Mammary microvascular endothelial cell (primary cell): ENCODE data around the genes SLC17A4 and H4C2.

DNA sequence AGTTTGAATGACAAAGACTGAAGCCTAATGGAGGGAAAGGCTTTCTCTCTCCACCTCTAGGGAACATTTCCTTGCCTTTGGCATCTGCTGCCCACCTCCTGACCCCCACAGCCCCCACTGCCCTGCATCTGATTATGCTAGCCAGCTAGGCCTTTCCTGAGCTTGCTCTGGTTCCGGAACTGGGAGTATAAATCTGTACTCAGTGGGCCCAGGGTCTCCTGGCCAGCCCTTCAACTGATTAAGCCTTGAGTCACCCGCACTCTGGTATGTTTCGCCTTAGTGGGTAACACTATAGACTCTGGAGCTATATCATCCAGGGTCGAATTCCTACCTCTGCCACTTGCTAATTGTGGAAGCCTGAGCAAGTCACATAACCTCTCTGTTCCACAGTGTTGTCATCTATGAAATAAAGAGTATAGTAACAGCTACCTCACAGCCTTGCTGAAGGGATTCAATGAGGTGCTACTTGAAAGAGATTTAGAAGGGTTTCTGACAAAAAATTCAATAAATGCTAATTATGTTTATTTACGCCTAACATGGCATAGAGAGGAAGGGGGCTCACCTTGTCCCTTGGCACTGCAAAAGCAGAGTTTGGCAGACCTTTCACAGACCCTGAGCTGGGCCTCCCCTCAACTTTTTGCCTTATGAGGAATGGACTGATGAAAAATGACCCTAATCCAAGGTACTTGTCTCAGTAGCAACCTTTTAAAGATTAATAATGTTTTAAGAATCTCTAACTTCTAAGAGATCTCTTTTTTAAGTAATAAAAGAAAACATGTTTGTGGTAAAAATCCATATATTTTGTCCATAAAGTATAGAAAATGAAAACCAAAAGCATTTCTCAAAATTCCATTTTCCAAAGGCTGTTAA lies 45.8 kb upstream of the RIPOR2 start:
- RAMPAGE, long total RNA = no peak

DNA sequence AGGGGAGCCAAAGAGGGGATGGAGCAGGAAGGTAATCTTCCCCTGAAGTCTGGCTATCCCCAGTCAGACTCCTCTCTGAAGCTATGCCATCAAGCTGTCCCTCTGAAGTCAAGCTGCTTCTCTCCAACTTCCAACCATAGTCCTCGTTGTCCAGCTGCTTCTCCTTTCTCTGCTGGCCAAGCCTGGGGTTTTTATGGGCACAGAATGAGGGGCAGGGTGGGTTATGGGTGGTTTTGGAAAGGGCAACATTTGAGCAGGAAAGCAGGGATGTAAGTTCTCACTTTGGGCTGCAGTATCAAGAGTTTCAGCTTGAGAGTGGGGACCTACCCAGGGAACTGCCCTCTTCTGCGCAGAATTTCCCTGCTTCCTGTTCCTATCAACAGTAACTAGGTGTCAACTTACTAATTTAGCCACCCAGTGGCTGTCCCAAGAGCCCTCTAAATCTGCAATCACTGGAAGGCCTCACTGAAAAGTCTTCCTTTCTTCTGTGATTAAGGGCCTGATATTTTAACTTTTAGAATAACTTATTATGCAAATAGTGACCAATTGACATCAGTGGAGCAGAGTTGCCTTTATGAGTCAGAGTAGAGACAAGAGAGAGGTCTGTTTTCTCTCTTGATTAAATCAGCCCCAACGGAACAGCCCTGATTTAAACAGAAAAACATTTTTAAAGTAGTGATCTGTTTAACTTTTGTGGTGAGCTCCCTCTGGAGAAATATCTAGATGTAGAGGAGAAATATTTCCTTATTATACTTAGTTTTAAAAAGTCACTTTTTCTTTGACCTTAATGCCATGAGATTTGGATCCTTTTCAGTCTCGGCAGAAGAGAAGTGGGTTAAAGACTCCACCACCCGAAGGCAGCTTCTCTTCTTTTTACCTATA lies 118.2 kb upstream of the RIPOR2 start:
- RAMPAGE, long total RNA = no peak

DNA sequence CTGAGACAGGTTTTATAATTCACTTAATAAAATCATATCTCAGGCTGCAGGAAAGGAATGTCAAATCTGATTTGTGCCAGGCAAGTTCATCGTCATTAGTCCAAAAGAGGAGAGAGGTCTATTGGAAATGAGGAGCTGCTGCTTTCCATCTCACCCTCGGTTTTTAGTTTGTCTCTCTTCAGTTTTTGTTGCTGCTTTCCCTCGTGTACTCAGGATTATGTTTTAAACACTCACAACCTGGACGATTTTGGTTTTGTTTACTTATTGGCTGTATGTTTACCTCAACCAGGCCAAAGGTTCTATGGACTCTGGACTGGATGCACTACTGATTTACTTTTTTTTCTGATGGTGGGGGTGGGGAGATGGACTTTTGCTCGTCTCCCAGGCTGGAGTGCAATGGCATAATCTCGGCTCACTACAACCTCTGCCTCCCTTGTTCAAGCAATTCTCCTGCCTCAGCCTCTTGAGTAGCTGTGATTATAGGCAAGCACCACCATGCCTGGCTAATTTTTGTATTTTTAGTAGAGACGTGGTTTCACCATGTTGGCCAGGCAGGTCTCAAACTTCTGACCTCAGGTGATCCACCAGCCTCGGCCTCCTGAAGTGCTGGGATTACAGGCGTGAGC lies 148.0 kb upstream of the RIPOR2 start:
- RAMPAGE, long total RNA = no peak

DNA sequence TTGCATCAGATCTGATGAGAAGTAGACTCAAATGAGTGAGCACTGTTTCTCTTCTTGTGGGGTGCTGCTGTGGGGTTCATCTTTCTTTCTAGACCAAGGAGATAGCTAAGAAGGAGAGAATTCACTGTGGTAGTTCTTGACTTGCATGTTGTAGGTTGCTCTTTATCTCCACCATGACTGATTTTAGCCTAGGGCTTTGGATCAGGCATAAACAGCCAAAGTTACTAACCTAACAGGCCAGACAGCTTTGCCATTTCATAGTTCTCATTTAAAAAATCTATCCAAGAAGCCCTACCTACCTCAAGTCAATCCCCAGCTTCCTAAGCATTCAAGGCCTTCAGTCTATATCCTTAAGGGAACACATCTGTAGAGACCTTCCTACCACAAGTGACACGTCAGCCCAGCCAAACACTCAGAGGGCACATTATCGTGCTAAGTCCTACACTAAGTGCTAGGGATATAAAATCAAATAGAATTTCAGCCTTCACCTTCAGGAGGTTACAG lies 107.8 kb upstream of the CARMIL1 start:
- RAMPAGE, long total RNA = no peak

- RAMPAGE, long total RNA = no peak
These were observed 3.8 kb upstream of the CARMIL1 start for GRCh38 chr6:25275253-25275802.

DNA sequence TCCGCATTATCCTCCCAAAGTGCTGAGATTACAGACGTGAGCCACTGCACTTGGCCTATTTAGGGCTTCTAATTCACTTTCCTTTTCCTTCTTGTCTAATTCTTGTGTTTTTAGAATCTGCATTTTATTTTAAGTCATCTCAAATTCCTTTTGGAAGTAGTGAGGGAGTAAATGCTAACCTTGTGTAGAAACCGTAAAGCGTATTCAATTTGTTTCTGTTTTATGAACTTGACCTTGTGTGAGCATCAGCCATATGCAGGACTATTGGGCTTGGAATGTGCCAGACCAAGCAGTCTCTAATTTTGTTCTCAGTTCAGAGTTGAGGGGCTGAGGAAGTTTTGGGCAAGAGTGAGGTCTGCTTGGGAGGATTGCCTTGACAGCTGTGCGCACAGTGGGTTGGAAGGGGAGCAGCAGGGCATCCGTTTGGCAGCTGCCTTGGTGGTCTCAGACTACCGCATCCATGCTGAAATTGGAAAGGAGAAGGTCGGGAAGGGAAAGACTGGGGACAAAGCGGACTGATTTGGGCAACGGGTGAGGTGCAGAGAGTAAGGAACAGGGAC lies 38.7 kb downstream of the CARMIL1 start:
- RAMPAGE, long total RNA = no peak

- RAMPAGE, long total RNA = no peak
These were observed 125.5 kb downstream of the CARMIL1 start for GRCh38 chr6:25404613-25405148.

GRCh38 chr6:25754381-25755069 lies at the start of gene SLC17A4:
TSS of gene SLC17A4 (plus strand) at chr6:25754742.
- RAMPAGE, long total RNA = no peak

DNA sequence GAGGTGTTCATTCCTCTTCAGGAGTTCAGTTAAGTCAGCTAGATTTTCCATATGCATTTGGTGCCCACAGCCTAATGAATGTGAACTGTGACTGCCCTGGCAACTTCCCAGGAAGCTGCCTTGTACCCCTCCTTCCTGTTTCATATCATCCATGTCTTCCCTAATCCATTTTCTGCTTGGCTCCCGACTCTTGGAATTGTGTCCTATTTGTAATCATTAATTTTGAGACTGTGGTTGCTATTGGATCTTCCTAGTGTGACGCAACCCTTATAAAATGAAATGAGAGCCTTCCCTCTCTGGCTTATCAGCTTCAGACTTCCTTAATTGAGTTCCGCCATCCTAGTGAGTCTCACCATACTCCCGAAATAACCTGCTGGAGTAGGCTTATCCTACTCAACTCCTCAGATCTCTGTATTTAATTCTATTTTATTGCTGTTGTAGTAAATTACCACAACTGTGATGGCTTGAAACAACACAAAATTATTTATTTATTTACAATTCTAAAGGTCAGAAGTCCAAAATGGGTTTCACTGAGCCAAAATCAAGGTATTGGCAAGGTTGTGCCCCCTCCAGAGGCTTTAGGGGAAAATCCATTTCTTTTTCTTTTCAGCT lies 685 bp upstream of the SLC17A2 start:
- RAMPAGE, long total RNA = no peak

DNA sequence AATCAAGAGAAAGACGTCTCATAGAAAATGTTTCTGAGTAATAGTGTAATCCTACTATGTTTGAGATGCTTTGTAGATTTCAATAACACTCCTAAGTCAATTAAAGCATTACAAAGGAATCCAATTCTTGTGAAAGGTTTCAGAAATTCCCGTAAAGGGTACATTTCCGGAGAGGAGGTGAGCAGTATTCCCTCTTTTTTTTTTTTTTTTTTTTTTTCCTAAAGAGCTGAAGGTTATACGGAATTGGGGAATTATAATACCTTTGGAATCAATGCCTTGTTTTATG lies 523 bp upstream of the H3C1 start:
- RAMPAGE, long total RNA = no peak

DNA sequence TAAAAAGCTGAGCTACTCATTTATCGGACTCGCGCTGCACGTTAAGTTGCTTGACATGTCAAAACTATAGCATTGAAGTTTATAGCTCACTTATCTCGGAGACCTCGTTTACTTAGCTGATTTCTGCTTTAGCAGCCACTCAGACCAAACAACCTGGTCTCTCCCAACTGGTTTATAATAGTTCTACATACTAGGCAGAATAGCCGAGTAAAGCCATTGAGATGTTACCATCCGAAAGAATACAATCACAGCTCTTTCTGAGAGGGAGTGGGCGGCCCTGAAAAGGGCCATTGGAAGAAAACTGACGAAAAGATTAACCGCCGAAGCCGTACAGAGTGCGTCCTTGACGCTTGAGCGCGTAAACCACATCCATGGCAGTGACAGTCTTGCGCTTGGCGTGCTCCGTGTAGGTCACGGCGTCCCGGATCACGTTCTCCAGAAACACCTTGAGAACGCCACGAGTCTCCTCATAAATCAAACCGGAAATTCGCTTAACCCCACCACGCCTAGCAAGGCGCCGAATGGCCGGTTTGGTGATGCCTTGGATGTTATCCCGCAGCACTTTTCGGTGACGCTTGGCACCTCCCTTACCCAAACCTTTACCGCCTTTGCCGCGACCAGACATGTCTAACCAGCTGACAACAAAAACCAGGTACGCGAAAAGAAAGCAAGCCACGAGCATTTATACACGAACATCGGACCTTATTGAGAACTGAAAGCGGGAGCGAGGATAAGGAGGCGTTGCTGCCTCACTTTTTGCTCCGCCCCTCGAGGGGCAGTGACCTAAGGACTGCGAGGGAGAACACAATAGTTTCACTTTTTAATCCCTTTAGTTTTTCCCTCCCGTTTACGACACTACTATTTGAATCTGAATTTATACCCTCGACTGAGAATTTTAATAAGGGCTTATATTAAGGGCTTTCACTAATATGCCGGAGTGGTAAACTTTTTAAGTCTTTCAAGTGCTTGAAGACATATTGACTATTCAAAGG lies at the start of gene H4C2:
Gene H4C2, minus strand, starts transcription at position 656 of the 992 bp plus-strand sequence.
- RAMPAGE, long total RNA = start-site peak on the minus strand centred at position 657 of the sequence, 8 bp wide, 1,464 and 700 reads in 2 replicates

DNA sequence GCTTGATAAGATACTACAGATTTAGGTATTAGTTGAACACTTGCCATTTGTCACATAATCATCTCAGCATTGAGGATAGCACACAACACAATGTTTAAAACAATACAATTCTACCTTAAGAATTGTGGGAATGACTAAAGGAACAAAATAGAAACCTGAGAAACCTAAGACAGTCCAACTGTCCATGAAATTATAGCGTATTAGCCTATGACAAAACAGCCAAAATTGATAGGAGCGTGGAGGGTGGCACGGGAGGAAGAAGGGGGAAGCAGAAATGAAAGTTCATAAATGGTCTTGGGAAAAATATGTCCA lies 2.2 kb downstream of the H1-2 start:
- RAMPAGE, long total RNA = no peak

DNA sequence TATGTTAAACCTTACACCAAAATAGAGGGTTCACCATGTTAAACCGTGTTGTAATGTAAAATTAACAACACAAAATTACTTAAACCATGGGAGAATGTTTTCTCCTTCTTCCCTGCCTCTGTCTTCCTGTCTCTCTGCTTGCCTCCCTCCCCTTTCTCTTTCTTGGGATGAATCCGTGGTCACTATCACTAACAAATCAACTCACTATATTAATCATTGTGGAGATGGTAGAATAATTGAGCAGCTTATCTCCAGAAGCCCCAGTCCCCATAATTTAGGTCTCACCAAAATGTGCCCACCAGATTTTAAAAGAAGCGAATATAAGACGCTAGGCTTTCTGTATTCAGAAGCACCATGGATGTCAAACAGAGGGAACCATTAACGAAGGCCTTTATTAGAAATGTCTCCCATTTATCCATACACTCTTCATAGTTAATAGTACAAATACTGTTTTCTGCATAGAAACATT lies 1.8 kb downstream of the H1-2 start:
- RAMPAGE, long total RNA = no peak

DNA sequence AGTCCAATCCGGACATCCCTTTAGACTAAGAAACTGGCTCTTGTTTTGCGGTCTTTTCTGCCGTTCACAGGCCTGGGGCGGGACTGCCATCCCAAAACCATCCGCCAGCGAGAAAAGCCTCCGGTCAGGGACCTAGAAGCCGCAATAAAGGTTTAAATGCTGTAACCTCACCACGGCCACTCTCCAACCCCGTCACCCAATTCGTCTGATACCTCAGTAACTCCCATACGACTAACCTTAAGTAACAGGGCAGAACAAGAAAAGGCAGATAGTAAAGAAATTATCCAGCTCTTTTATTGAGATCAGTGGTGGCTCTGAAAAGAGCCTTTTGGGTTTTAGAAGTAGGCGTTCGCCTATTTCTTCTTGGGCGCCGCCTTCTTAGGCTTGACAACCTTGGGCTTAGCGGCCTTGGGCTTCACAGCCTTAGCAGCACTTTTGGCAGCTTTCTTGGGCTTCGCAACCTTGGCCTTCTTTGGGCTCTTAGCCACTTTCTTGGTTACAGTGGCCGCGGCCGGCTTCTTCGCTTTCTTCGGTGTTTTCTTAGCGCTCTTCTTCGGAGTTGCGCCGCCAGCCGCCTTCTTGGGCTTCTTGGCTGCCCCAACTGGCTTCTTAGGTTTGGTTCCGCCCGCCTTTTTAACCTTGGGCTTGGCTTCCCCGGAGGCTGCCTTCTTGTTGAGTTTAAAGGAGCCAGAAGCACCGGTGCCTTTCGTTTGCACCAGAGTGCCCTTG lies 672 bp downstream of the H1-2 start:
- RAMPAGE, long total RNA = no peak

DNA sequence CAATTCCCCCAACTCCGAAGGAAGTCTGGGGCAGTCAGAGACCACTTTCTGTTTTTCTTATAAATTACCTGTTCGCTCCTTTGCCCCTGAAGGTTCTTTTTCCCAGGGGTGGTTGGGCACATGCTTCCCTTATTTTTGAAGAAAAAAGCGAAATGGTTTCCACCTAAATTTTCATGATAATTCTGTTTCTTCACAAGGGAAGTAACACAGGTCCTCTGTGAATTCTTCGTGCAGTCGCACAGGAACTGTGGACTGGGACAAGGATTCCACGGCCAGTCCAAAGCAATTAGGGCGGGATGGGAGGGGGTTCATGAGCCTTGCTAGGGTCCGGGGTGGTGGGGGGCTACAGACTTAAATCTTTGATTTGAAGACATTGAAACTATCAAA lies 459 bp upstream of the H1-2 start:
- RAMPAGE, long total RNA = no peak

GRCh38 chr6:26090627-26091324 lies 3.5 kb downstream of the HFE start:
- RAMPAGE, long total RNA = no peak

DNA sequence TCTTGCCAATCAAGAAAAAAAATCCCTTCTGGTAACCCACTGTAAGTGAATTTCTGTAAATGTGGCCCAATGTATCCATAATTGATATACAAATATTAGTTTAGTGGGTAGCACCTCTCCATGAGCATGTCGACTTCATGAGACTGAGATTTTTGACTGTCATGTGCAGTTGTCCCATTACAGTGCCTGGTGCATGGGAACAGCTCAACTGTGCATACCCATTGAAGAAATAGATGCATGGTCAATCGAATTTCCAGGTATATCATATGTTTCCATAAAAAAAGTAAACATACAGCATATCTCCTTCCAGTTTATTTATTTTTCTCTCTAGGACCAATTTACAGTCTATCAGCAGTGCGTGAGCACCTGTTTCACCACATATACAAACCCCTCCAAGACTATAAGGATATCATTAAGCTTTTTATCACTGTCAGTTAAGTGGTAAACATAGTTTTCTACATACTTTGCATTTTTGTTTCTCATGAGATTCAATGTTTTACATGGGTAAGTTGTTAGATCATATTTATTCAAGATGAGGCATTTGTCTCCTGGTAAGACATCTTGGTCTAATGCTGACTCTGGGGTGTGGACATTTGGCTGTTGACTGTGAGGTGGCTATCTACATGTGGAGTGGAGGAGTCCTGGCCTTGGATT lies 5.1 kb upstream of the H1-6 start:
- RAMPAGE, long total RNA = no peak

- RAMPAGE, long total RNA = no peak
These were observed 2.9 kb downstream of the H2AC6 start for GRCh38 chr6:26126679-26127492.

DNA sequence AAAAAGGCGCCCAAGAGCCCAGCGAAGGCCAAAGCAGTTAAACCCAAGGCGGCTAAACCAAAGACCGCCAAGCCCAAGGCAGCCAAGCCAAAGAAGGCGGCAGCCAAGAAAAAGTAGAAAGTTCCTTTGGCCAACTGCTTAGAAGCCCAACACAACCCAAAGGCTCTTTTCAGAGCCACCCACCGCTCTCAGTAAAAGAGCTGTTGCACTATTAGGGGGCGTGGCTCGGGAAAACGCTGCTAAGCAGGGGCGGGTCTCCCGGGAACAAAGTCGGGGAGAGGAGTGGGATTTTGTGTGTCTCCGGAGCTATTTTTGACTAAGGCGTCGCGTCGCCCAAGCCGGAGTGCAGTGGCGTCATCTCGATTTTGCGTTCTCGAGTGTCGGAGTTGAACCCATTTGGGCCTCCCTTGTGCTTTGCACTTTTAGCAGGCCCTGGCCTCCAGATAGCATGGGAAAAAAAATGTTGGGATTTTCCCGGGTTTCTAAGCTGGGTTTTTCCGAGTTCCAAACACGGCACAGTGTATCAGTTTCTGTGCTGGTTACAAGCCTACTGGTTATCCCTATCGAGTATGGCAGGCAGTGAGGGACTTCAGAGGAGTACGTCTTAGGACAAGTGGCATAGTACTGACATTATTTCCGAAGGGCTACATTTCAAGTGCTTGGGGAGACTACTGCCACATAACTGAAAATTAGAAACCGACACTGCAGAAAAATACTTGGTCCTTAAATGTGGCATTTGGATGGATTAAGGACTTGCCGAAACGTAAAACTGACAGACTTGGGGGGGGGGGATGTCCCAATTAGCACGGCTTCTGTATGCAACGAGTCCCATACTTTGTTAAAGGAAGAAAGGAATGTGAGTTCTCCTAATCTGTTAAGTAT lies 747 bp upstream of the H2BC5 start:
- RAMPAGE, long total RNA = no peak

- RAMPAGE, long total RNA = no peak
These were observed 1.2 kb downstream of the H4C4 start for GRCh38 chr6:26187429-26188360.